Endothelial cell (in vitro differentiated cells): ENCODE measurements around a stretch of chr2.

DNA sequence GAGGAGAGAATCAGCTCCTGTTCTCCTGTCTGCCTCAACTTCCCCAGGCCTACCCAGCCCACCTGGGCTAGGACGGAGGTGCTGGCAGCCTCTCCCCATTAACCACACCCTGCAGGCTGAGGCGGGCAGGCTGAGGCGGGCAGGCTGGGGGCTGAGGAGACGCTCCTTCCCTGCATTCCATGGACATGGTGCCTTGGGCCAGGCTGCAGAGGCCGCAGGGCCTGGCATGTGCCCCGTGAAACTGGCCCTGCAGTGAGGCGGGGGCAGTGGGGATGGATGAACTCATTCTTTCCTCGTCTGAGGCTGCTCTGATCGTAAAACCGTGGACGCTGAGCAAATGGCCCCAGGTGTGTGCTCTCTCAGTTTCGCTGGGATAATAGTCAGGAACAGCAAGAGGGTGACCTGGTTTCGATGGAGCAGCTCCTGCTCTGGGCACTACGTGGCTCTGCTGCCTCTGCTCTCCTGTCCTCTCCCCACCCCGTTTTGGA is 84.8 kb upstream of the LAPTM4A start:
- PRO-cap, result no peak

GRCh38 chr2:20148614-20149424 is 76.1 kb downstream of the SDC1 start:
- PRO-cap, result no peak

DNA sequence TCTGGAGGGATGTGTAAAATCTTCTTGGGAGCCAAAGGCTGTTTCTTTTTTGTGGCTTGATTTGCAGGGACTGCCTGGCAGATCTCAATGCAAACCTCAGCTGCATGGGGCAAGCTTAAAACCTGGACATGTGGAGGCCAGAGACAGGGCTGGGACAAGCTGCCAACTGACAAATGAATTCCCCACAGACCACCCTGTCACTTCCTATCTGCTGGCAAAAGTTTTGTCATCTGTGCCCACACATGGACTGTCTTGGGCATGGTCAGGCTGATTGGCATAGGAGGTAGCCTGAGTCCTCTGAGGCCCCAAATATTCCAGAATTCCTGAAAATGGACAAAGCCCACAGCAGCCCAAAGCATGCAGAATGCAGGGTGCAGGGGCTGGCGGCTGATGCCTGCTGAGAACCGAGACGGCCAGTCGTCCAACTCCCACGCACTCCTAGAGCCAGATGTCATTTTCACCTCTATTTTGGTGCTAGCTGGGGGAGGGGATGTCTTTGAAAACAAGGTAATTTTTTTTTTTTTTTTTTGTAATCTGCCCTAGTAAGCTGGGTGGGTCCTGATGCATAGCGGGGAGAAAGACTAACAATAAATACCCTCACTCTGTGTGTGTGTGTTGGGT is 73.8 kb downstream of the SDC1 start:
- PRO-cap, result no peak

- PRO-cap, result no peak
Measured at GRCh38 chr2:20196514-20197213, 28.3 kb downstream of the SDC1 start.

GRCh38 chr2:20203041-20203514 is 21.9 kb downstream of the SDC1 start:
- PRO-cap, result no peak

DNA sequence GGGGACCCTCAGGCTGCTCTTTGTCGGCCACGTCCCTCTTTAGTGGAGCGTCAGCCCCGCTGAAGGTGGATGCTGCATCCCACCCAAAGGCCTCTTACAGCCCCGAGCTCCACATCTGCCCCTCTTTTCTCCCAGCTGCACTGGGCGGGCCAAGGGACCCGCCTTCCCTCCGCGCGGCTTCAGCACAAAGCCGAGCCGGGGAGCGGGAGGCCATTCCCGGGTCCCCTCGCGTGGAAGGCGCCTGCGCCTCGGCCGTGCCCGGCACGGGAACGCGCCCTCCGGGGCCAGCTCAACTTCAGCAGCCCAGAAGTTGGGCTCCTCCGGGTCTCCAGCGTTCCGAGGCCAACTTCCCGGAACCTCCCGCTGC is 1.1 kb downstream of the SDC1 start:
- PRO-cap, result no peak

DNA sequence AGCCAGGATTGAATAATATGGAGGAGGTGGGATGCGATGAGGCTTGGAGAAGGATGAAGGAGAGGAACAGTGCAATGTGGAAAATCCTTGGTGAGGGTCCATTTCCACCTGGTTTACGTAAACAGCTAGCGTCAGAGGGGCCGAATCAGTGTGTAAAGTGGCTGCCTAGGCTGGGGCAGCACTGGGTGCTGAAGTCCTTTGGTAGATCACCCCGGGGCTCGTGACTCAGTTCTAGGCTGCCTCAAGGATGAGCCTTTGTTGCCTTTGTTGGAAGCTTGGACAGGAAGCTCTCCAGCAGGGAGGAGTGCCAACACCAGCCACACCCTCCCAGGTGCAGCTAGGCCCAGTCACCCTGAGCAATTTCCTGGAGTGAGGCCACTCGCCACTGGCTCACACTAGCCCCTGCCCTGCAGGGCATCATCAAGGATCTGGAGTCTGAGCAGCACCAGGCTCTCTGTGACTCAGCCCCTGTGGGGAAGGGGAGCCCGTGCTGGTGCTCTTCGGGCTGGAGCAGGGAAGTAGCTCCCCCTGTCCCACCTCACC is 6.6 kb upstream of the SDC1 start:
- PRO-cap, result no peak

- PRO-cap, result unidirectional peak, minus-strand start at chr2:20243382
Measured at GRCh38 chr2:20243142-20243549, 18.2 kb upstream of the SDC1 start.

- PRO-cap, result no peak
Measured at GRCh38 chr2:20318348-20318782, 32.3 kb downstream of the PUM2 start.

DNA sequence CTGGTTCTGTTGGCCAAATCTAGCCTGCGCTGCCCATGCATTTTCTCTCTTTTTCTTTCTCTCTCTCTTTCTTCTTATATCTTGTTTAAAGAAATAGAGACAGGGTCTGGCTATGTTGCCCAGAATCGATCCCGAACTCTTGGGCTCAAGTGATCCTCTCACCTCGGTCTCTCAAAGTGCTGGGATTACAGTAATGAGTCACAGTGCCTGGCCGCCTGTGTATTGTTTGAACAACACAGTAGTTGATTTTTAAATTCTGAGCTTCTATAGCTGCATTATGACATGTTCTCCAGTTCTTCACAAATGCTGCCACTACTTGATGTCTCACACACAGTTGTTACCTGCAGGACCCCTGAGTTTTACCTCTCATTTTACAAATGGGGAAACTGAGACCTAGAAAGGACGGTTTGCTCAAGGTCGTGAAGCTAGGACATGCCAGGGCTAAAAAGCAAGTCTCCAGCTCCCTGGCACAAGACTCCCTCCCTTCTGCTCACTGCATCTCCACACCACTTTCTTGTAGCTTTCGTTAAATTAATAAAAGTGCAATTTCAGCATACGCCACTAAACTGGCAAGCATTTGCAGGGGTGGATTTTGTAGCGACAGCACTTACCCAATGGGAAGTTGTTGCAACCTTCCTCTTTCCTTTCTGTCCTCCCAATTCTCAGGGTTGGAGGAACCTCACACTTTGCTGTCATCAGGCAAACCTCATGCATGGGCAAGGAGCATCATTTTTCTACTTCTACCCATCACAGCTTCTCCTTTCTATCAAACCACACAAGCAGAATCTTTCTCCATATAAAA is 7.6 kb upstream of the RHOB start:
- PRO-cap, result no peak

- PRO-cap, result no peak
Measured at GRCh38 chr2:20450019-20450137, 3.0 kb downstream of the RHOB start.

- PRO-cap, result no peak
Measured at GRCh38 chr2:20452166-20453167, 5.6 kb downstream of the RHOB start.

DNA sequence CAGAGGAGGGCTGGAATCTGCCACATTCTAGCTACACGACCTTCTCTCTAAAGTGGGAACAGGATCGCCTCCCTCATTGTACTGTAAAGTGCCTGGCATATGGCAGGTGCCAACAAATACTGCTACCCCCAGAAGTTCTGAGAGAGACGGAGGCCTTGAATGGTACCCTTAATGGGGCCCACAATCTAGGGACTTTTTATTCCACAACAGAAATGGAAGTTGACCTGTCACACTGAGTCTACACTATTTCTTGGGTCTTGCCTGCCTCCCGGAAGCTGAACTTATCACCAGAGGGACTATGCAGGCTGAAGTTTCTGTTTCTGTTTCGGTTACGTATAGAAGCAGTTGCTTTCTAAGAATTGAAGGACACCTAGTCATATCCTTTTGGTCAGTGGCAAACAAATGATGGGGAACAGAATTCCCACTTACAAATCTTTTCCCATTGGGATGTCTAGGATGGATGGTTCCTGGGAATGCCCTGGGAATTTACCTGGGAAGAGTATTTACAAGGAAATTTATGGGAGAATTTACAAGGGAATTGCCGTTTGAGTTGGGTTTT is 74.3 kb downstream of the HS1BP3 start:
- PRO-cap, result no peak

DNA sequence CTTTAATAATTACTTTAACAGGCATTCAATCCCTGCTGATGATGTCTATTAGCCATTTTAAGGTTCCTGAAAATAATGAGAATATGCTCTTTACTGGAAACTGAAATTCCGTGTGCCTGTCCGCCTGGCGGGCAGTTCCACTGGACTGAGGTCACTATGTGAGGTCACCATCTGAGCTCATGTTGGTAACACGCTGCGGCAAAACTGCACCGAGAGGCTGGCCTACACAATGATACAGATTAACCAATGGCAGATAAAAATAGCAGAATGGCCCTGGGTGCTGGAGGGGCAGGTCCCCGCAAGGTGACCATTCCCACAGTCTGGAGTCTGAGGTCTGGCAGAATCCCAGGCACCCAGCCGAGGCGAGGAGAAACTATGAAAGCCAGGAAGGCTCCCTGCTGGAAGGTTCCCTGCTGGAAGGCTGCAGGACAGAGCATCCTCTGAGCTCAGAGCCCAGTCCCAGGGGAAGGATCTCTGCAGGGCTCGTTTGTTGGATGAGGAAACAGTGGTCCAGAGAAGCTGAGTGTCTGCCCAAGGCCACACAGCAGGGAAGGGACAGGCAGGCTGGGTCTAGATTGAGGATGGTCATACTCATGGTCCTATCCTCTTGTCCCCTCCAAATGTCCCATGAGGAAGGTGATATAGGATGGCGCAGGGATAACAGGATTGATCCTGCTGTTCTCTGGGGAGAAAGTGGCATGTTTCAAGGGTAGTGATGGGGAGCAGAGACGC is 24.8 kb downstream of the HS1BP3 start:
- PRO-cap, result no peak

DNA sequence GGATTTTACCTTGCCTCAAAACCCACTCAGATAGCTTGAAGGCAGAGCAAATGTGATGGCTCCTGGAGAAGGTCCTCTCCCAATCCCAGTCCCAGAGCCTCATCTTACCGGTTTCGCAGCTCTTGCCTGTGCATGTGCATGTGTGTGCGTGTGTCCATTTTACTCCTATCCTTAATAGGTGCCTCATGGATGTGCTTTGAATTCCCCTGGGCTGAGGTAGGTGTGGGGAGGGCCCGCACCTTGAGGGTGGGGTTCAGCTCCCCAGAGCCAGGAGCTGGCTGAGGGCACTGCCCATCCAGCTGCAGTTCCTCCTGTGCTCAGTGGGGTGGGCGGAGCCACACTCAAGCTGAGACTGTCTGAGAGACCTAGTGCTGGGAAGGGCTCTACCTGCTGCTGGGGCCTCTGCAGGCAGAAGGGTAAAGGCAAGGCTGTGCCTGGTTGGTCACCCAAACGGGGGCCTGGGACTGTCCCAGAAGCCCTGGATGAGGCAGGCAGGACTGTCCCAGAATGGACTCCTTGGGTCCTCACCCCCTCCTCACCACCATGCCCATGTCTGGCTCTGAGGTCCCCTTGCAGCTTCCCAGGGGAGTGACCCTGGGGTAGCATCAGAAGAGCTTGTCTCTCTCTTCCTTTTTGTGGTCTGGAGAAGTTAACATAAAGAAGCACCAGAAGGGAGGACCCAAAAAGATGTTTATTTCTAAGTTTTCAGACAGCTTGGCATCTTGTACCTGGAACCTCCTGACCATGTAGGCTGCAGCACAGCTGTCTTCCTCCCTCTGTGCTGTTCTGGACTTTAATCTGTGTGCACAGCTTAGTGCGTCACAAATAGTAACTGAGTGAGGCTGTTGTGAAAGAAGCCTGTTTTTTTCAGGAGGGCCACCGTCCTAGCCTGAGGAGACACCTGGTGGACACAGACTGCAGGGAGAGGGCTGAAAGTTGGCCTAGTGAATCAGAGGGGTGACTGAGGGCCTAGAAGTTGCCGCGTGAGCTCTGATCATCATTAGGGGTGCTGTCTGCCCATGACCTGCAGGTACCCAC is 9.0 kb downstream of the GDF7 start:
- PRO-cap, result no peak

- PRO-cap, result no peak
Measured at GRCh38 chr2:21012022-21012886, 31.6 kb downstream of the APOB start.

- PRO-cap, result unidirectional peak, plus-strand start at chr2:21070575
Measured at GRCh38 chr2:21070325-21071347, 26.8 kb upstream of the APOB start.

DNA sequence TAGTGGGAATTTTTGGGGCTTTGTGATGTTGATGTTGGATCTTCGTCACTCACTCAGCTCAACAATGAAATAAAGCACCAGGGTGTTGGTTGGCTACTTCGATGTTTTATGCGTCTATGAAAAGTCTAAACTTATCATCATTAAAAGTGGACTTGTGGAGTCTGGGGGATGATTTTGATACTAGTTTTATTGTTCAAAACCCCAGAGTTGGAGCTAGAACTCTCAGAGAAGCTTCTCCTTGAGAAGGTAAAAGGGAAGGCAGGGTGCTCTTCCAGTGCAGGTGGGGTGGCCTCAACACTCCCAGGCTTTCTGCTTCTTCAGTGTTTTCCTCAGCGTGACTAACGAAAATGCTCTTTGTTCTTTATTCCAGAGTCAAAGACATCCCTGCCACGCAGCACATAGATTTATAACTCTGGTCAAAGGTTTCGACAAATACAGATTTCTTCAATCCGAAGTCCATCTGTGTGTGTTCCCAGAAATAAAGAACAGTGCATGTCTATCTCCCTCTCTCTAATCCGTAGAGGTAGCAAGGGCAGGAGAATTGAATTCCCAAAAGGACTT is 26.6 kb upstream of the TDRD15 start:
- PRO-cap, result no peak

DNA sequence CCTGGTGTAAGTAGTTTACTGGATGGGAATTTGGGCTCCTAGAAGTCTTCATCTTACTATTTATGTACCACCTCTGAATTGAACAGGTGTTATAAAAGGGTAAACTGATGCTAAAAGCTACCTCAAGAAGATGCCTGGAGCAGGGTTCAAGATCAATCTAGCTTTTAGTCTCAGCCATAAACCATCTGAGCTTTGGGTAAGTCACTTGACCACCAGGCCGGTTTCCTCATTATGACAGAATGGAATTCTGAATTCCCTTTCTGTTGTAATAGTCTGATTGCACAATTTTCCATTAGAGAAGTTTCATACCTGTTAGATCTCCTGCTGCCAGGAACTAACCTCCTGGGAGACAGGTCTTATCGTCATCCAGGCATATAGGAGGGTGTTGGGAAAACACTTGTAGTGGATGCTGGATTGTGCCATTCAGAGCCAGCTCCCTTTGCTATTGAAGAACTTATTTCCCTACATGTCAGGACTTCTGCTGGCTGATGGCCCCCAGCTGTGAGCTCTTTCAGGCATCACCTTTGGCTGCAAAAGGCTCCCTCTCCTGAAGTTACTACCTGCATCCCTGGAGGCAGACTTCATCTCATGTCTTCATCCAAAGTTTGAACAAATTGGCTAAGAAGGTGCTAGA is 272.5 kb downstream of the TDRD15 start:
- PRO-cap, result no peak

DNA sequence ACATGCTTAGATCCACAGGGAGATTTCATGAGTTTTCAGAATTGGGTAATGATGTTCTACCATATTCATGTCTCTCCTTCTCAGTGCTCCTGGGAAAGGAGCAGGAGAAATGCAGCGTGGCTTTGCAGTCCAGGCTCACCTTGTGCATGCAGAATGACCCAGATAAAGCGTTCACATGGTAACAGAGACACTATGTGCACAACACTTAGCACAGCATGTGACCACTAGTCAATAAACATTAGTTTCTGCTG is 298.9 kb downstream of the TDRD15 start:
- PRO-cap, result no peak